Cardiac ventricle fibroblast (primary cell): ENCODE measurements around the genes QPRT and KCTD13.

- RAMPAGE, long total RNA: no peak
Measured at GRCh38 chr16:29107166-29107853, 122.5 kb downstream of the LAT start.

DNA sequence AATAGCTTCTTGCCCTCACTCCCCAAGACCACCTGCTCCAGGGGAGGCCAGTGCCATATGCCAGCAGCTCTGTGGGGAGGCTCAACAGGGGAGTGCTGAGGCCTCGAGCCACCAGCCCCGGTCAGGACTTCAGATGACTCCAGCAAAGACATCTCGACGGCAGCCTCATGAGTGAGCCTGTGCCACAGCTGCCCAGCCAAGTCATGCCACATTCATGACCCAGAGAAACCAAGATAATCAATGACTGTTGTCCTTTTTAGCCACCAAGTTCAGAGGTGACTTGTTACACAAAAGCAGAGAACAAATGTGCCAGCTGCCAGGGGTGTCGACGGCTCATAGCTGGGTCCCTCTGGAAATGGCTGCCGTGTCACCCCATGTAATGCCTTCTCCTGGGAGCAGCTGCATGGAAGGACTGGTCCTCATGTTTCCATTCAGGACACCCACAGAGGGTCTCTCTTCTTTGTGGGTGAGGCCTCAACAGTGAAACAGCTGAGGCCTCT lies 162.2 kb downstream of the LAT start:
- RAMPAGE, long total RNA: no peak

DNA sequence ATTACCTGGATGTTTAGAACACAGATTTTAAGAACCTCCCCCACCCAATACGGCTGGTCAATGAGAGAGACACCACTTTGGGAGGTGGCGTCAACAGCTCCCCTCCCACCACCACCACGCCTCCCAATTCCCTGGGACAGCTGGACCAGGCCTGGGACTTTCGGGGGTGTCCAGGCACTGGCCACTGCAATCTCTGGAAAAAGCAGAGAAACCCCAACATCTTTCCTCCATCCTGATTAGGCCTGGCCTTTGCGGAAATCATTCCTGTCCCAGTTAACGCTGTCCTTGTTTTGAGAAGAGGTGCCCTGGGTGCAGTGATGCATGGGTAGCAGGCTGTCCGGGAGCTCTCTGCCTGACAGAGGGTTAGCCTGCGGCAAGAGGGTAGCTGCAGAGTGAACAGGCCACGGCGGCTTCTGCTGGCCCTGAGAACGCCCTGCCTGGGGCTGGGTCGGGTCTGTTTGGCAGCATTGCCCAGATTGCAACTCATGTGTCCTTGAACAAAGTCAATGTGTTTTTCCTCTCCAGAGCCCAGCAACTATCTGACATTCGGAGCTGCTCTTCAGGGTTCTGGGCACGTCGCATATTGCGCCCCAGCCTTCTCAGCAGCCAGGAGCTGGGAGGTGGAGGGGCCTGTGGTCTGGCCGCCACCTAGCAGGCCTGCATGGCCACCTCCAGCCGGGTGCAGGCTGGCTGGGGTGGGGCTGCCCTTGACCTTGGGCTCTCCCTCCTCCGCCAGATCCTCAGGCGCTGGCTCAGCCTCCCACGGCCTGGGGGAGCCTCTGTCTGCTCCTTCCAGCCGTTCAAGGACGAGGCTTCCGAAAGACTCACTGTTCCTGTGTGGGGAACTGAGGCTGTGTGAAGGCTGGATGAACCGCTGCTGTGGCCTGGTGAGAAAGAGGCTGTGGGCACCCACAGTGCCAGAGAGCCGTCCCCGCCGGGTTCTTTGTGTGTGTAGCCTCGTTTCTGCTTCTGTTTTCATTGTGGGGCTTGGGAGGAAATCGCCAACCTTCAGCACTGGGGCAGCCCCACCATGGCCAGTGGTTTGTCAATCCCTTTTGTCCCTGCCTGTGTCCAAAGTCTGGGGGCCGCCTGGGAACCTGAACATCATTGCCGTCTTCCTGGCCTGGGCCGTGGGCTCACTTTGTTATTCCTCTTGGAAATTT lies 146.7 kb downstream of the NPIPB11 start:
- RAMPAGE, long total RNA: no peak

DNA sequence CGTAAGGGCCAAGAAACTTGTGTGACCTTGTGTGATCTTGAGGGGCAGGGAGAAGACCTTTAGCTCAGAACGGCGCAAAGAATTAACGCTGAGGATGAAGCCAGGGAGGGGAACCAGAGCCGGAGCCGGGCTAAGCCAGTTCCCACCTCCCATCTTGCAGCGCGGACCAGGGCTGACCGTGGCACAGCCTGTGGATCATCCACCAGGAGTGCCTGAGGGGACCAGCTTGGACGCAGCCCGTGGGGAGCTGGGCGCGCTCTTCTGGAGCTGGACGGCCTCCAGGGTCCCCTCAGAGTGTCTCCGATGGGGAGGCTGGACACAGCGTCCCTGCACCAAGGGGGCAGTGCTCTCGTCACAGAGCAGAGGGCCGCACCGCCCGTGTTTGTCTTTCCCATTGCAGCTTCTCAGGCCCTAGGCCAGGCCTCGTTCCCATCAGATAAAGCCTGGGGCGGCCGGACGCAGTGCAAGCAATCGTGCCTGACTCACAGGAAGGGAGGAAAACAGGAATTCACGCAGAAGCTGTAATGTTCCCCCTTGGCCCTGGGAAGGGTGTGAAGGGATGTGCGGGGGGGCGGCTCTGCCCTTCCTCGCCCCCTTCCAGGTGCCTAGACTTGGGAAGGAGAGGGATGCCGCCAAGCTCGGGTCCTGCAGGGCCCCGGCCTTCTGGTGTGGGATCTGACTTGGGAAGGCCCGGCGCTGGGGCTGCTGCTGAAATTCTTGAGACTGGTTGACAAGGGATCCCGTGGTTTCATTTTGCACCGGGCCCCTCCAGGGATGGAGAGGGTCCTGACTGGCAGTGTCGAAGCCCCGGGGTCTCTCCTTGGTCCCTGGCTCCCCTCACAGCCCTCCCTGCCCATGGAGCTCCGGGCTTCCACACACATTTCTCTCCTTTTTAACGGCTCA lies 144.8 kb downstream of the NPIPB11 start:
- RAMPAGE, long total RNA: no peak

DNA sequence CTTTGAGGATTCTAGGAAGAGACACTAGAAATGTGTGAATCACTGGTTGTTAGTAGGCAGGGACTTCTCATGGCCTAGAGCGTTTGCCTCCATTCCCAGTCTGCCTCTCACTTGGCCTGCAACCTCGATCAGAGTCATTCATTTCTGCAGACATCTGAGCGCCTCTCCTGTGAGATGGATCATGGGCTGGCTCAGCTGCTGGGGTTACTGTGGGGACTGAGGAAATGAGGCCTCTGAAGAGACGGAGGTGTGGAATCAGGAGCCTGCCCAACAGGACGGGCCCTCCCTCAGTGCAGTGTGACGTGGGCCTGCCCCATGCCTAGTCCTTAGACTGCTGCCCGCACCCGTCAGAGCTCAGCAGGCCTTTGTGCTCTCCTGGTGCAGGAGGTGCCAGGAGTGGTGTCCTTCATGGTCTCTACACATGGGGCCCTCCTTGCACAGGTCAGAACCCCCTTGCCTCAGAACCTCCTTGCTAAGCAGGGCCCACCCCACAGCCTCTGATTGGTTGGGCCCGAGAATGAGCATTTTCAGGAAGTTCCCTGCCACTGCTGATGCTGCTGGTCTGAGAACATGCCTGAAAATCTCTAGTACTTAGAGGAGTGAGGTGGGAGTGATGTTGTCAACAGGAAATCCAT lies 99.4 kb downstream of the NPIPB11 start:
- RAMPAGE, long total RNA: no peak

GRCh38 chr16:29310695-29311665 lies 95.5 kb downstream of the NPIPB11 start:
- RAMPAGE, long total RNA: no peak

- RAMPAGE, long total RNA: no peak
Measured at GRCh38 chr16:29678653-29679744, at the start of gene QPRT. QPRT (plus strand) TSS chr16:29679180.

DNA sequence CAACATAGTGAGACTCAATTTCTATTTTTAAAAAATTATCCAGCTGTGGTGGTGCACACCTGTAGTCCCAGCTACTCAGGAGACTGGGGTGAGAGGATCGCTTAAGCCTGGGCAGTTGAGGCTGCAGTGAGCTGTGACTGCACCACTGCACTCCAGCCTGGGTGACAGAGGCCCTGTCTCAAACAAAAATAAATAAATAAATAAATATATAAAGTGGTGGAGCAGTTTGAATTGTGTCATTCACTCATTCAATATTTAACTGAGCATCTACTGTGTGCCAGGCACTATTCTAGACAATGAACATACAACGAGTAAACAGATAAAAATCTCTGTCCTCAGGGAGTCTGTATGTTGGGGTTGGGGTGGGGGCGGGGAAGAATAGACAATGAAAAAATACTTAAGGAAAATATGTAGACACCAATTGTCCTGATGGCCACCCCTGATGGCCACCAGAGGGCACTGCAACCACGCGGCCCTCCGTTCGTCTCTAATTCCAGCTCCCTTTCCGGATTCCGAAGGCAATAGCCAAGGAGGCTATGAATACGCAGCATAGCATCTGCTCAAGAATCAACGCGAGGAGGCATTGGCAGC lies 21.3 kb downstream of the QPRT start:
- RAMPAGE, long total RNA: no peak

- RAMPAGE, long total RNA: no peak
Measured at GRCh38 chr16:29745121-29745847, 506 bp downstream of the C16orf54 start.

DNA sequence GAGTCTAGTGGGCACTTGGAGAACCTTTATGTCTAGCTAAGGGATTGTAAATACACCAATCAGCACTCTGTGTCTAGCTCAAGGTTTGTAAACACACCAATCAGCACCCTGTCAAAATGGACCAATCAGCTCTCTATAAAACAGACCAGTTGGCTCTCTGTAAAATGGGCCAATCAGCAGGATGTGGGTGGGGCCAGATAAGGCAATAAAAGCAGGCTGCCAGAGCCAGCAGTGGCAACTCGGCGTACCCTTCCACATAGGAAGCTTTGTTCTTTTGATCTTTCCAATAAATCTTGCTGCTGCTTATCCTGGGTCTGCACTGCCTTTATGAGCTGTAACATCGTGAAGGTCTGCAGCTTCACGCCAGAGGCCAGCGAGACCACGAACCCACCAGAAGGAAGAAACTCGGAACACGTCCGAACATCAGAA lies 3.0 kb upstream of the C16orf54 start:
- RAMPAGE, long total RNA: no peak

DNA sequence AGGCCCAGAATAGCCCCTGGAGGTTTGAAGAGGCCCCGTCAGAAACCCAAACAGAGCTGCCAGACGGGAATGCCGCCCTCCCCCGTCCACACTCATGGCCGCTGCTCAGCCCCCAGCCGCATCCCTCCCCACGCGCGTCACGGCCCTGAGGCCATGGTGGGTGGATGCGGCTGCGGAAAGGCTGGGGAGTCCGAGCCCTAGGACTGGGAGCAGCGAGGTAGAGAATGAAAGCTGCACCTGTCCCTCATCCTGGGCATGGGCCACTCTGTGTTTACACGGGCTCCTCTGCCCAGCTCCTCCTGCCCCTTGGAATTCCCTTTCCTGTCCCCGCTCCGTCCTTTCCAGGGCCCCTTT lies 616 bp upstream of the PRRT2 start:
- RAMPAGE, long total RNA: no peak

DNA sequence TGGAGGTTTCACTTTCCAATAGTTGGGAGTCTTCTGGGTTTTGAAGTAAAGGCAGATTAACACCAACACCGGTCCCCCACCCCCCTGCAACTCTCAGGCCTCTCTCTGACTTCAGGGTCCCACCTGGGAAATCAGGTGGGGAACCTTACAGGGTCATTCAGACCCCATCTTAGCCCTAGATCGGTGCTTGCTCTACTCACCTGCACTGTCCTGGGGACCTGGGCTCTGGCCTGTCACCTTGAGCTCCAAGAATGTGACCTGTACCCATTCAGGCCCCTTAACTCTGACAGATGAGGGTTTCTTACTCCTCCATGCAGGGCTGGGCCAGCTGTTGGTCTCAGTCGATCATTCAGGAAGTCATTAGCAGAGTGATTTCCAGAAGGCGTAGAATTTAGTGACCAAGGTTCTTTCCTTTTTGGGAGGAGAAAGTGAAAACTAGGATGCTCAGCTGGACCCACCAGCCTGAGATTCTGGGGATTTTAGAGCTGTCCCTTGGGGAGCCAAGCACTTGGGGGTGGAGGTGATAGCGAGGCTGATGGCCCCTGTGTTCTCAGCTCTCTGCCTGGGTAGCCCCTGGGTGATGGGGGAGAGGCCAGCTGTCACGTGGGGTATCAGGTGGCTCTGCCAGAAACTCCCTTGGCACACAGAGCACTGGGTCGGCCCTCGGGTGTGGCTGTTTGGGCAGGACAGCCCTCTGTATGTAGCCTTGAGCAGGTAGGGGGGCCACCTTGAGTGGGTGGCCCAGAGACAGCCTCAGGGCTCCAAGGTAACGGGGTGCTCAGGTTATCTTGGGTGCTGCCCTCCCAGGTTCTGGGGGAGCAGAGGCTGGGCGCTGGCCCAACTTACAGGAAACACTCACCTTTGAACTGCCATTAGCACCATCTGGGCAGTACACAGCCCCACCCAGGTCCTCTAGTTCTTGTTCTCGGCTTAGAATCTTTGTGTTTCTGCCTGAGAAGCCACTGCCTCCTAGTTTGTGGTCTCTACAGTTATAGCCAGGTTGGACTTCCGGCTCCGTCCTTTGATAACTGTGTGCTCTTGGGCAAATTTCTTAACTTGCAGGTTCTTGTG lies 751 bp downstream of the MVP start:
- RAMPAGE, long total RNA: no peak

- RAMPAGE, long total RNA: no peak
Measured at GRCh38 chr16:29922426-29922906, 3.6 kb downstream of the KCTD13 start.

GRCh38 chr16:29925598-29926392 lies at the start of gene KCTD13:
KCTD13 (minus strand) TSS chr16:29926226.
- RAMPAGE, long total RNA: no peak

- RAMPAGE, long total RNA: no peak
Measured at GRCh38 chr16:29986206-29987025, 9.0 kb downstream of the HIRIP3 start.

- RAMPAGE, long total RNA: no peak
Measured at GRCh38 chr16:29996439-29996717, 337 bp downstream of the INO80E start.

DNA sequence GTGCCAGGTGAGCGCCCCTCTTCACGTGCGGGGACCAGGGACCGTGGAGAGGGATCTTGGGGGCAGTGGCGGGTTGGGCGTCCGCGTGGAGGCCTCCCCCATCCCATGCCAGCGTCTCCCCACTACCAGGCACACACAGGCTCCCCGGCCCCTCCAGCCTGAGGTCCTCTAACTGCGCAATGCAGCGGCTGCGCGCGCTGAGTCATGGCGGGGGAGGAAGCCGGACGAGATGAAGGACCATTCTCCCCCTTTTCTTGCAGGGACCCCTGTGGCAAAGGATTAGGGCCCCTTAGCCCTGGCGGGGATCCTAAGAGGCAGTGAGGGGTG lies 324 bp downstream of the ALDOA start:
- RAMPAGE, long total RNA: no peak

GRCh38 chr16:30329688-30329938 lies 25.5 kb downstream of the CD2BP2 start:
- RAMPAGE, long total RNA: no peak

- RAMPAGE, long total RNA: no peak
Measured at GRCh38 chr16:30350503-30351810, 4.2 kb downstream of the CD2BP2 start.

GRCh38 chr16:30352931-30353636 lies 2.0 kb downstream of the CD2BP2 start:
- RAMPAGE, long total RNA: no peak